Fibroblast of the aortic adventitia (primary cell): ENCODE results near the gene CCAR1.

GRCh38 chr10:64120060-64120791 lies 599.0 kb downstream of the REEP3 start:
- CAGE, long polyA plus RNA = no peak

- CAGE, long polyA plus RNA = no peak
Measured at GRCh38 chr10:66322090-66322958, 603.5 kb upstream of the LRRTM3 start.

DNA sequence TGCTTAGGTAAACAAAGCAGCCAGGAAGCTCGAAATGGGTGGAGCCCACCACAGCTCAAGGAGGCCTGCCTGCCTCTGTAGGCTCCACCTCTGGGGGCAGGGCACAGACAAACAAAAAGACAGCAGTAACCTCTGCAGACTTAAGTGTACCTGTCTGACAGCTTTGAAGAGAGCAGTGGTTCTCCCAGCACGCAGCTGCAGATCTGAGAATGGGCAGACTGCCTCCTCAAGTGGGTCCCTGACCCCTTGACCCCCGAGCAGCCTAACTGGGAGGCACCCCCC lies 4.0 kb upstream of the CTNNA3 start:
- CAGE, long polyA plus RNA = no peak

GRCh38 chr10:67763794-67764806 lies 68.1 kb upstream of the CTNNA3 start:
- CAGE, long polyA plus RNA = no peak

DNA sequence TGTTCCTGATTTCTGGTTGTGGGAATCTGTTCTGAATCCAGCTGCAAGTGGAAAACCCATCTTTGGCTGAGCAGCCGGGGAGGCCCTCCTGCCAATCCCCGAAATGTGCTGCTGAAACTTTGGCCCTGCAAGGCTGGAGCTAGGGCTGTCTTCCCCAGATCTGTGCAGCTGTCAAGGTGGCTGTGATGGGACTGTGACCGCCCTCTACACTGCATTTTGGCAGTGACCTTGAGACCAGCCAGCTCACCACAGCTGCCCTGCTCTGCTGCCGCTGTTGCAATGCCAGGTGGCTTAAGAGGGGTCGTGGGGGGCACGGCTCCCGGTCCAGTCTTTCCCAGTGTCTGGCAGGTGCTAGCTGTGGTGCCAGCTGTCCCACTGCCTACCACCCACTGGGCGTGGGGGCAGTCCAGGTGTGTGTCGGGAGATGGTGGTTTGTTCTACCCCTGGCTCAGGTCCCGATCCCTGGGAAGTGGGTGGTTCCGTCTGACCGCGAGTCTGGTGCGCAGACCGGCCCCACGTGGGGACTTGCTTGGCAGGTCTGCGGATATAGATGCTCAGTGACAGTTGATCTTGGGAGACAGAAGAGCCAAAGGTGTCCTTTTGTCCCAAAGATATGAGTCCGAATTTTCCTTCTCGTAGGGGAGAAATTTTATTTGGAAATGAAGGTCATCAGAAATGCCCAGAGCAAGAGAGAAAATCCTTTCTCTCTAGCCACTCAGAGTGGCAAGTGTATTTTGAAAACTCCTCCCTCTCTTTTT lies 39.2 kb downstream of the TET1 start:
- CAGE, long polyA plus RNA = no peak

DNA sequence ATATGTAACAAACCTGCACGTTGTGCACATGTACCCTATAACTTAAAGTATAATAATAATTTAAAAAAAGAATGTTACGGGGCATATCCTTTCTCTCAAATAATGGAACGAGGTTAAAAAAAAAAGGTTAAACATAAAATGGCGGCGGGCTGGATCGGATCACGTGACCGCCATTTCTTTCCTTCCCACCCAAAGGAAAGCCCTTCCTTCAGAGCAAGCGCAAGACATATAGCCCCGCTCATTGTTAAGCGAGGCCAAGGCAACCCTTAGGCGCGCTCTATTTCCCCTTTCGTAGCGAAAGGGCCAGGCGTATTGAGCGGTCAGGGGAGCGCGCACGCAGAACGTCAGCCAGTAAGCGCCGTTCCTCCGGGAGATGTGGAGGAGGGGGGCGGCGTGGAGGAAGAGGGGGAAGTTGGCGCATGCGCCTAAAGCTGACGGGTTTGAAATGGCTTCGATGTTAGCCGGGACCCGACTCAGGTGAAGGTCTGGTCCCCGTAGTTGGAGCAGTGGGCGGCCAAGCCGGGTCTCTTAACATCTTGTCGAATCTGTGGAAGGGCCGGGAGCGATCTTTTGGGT lies at the start of gene CCAR1:
TSS of gene CCAR1 (plus strand) at position 434 of the 576 bp plus-strand sequence.
- CAGE, long polyA plus RNA = no peak

GRCh38 chr10:68989470-68989827 lies 846 bp downstream of the KIFBP start:
- CAGE, long polyA plus RNA = no peak

DNA sequence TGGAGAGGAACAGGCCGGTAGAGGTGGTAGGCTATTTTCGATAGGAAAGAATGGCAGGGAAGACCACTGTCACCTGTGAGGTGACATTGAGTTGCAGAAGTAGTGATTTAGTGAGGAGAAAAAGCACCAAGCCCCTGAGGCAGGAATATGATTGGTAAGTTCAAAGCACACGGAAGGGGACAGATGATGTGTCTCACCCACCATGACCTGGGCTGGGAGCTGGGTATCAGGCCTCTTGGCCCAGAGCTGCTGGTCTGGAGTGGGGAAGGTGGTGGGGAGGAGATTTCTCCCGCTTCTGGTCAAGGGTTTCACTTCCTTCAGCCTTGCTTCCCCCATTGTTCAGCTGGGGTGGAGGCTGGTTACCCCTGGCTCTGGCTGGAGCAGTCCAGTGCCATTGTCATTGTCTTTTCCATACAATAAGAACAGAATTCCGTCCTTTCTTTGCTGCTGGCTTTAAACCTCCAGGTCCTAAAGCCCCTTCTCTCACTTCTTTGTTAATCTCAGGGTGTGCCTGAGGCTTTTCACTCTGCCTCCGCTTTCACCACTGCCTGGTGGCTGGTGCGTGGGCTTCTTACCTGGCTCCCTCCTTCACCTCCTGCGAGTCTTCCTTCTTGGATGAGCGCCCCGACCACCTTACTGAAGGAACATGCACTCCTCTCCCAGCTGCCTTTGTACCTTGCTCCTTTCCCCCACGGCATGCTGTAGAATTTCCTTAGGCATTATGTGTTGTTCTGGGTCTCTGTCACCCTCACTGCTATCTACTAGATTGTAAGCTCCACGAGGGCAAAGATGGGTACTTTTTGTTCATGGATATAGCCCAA lies 35.7 kb upstream of the SRGN start:
- CAGE, long polyA plus RNA = no peak

DNA sequence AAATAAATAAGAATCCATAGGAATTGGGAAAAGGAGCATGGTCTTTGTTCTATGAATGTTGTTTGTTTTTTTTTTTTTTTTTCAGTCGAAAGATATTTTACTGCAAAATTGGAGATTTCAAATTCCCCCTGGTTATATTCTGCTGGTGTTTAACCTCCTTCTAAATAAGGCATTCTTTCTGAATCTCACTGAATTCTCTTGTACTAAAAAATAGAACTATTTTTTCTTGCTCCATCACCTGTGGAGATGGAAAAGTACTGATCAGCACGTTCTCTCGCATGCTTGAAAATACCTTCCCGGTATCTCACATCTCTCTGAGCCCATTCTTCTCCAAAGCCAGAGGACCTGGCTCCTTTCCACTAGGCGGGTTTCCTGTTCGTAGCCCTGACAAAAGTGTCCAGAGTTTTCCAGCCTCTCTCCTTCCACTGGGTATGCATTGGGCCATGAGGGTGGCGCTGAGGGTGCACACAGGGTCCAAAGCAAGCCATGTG lies 16.4 kb upstream of the SRGN start:
- CAGE, long polyA plus RNA = no peak

DNA sequence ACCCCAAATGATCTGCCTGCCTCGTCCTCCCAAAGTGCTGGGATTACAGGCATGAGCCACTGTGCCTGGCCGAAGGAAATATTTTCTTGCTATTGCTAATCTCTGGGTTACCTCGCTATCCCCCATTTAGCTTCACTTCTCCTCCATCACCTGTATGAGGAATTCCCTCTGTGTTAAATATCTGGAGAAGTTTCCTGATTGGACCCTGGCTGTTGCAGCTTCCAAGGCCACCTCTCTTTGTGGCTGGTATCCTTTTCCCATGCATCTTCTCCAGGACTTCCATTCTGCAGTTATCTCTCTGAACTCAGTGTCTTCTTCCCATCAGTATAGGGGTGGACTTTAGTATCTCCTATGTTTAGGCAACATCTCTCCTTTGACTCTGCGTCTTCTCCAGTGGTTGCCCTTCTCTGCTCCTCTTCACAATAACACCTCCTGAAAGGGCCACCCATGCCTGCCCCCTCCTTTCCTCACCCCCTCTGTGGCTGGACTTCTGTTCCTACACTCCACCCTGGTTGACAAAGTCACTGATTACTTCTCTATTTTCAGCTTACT lies 13.4 kb downstream of the SRGN start:
- CAGE, long polyA plus RNA = no peak

- CAGE, long polyA plus RNA = no peak
Measured at GRCh38 chr10:69220470-69220910, 358 bp downstream of the HKDC1 start.

DNA sequence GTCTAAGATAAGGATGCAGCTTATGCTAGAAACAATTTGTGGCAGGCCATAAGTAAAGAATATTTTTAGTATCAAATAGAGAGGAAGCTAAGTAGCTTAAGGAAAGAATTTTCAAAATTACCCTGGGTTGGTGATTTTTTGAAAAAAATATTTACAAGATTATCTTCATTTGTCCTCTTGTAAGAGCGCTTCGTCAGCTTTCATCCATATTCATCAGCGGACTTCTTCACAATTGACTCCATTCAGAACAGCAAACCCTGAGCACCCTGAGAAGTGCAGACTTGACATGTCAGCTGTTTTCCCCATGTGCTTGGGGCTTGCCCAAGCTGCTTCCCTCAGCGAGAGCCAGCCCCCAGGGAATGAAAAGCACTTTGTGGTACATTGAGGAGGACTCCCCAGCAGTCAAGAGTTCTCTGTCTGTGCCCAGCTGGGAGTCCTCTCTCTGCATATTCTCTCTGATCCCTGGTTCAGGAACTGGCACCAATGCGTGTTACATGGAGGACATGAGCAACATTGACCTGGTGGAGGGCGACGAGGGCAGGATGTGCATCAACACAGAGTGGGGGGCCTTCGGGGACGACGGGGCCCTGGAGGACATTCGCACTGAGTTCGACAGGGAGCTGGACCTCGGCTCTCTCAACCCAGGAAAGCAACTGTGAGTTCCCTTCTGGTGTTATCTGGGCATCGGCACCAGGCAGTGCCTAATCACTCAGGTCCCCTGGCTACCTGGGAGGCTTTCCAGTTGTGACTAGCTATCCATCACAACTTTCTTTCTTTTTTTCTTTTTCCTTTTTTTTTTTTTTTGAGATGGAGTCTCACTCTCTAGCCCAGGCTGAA lies 22.8 kb downstream of the HKDC1 start:
- CAGE, long polyA plus RNA = no peak

DNA sequence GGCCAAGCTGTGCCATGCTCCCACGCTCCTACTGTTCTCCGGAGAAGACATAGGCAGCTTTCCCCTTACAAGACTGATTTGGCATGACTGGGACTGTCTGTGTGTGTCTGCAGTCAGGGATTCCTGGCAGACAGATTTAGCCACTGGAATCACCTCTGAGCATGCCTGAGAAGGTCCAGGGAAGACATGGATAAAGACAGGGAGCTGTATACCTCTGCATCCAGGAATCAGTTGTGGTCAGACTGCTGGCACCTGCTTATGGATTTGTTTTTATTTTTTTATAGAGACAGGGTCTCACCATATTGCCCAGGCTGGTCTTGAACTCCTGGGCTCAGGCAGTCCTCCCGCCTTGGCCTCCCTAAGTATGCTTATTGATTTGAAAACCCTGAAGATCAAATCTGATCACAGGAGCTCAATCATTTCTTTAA lies 5.1 kb downstream of the HK1 start:
- CAGE, long polyA plus RNA = no peak

DNA sequence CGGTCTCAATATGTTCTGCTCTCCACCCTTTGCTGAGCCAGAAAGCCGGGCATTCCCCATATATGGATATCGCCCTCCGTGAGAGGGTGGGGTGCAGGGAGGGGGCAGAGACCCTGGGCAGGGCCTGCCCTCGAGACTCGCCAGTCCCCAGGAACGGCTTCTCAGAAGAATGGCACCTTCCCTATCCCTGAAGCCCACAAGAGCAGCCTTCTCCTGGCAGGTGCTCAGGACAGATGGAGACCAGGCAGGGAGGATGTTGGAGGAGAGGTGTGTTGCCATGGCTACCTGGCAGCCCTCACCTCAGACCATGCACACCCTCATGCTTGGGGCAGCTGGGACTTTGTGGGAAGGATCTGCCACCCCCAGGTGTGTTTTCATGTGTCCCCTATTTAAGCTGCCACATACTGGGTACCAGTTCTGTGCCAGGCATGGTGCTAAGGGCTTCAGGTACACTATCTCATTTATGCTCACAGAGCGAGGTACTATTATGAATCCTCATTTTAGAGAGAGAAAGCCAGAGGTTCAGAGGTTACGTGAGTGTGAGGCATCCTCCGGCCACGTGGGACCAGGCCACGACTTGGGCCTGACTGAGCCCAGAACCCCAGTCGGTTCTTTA lies 3.2 kb downstream of the TACR2 start:
- CAGE, long polyA plus RNA = no peak

- CAGE, long polyA plus RNA = no peak
Measured at GRCh38 chr10:69473361-69473676, 22.1 kb downstream of the TSPAN15 start.

DNA sequence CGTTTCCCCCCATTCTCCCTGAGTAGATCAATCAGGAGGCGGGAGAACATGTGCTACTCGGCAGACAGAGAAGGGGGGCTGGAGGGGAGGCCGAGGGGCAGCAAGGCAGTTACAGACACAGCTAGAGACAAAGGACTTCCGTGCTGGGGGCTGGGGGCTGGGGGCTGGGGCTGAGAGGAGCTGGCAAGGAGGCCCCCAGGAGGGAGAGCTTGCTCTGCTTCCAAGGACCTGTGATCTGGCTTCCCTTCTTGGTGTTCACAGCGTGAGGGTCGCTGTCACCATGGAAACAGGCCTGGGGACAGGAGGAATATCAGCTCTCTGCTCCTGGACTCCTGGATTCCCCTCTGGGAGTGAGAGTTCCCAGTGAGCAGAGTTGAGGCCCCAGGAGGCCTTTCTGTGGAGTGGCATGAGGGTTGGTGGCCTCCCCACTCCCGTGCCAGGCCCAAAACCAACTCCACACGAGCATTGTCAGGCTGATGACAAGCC lies 16.2 kb downstream of the FAM241B start:
- CAGE, long polyA plus RNA = no peak

- CAGE, long polyA plus RNA = no peak
Measured at GRCh38 chr10:69709086-69709500, 79.0 kb downstream of the FAM241B start.

- CAGE, long polyA plus RNA = no peak
Measured at GRCh38 chr10:69721651-69722534, 79.8 kb upstream of the COL13A1 start.

DNA sequence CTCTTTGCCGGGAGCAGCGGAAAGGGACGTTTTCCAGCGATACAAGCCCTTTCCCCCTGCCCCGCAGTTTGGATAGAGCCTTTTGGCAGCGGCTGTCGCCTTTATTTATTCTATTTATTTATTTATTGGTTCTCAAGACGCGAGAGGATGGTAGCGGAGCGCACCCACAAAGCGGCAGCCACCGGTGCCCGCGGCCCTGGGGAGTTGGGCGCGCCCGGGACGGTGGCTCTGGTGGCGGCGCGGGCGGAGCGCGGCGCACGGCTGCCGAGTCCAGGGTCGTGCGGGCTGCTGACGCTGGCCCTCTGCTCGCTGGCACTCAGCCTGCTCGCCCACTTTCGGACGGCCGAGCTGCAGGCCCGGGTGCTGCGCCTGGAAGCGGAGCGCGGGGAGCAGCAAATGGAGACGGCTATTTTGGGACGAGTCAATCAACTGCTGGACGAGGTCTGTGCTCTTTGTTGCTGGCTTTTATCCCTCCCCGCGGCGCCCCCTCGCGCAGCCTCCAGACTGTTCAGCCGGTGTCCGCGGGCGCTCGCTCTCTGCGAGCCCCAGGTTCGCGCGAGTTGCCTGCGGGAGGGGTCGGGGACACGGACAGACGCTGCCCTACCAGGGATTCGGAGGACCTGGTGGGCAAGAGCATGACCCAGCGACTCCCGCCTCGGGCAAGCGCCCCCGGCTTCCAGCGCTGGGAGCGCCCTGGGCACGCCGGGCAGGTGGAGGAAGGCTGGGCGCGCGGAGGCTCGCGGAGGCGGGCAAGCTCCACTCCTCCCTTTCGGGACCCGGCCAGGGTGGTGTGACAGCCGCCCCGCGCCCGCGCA lies 778 bp downstream of the COL13A1 start:
- CAGE, long polyA plus RNA = no peak

DNA sequence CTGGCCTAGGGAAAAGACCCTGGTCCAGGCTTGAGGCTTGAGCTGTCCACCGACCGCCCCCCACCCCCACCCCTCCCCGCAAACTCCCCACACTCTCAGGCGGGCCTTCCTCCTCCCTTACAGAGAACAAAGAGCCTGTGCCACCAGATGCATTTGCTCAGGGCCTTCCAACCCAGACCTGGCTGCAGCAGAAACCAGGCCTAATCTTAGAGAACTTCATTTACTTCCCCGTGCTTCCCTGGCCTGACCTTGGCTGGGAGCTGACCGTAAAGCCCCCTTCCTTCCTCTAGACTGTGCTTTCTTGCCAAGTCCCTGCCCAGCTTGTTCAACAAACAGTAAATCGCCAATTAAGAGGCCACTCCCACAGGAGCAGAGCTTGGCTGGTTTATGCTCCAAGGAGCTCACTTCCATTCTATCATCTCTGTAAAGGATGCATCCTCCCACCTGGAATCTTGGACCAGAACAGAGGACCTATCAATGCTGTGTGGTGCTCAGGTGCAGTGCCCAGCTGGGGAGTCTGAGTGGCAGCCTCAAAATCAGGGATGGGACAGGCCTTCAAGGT lies 110.9 kb downstream of the COL13A1 start:
- CAGE, long polyA plus RNA = no peak